Ascending aorta (tissue), 1 donor: ENCODE measurements around a stretch of chr3.

GRCh38 chr3:40310721-40311346 is 1.3 kb downstream of the EIF1B start:
- PRO-cap = no peak

DNA sequence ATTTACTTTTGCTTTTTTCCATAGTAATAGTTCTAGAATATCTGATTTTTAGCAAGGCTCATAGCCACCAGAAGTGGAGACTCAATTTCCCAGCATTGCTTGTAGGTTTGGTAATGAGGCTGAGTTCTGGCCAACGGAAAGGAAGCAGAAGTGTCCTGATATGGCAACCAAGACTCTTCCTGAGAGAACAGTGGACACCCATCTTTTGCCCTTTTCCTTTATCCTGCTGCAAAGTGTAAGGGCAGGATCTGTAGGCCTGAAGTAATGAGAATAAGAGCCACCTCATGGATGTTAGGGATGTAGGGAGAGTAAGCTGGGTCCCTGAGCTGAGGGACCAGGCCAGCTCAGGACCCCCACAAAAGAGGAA is 13.0 kb upstream of the RPL14 start:
- PRO-cap = no peak

GRCh38 chr3:40477623-40478310 is 845 bp downstream of the ZNF619 start:
- PRO-cap = no peak

DNA sequence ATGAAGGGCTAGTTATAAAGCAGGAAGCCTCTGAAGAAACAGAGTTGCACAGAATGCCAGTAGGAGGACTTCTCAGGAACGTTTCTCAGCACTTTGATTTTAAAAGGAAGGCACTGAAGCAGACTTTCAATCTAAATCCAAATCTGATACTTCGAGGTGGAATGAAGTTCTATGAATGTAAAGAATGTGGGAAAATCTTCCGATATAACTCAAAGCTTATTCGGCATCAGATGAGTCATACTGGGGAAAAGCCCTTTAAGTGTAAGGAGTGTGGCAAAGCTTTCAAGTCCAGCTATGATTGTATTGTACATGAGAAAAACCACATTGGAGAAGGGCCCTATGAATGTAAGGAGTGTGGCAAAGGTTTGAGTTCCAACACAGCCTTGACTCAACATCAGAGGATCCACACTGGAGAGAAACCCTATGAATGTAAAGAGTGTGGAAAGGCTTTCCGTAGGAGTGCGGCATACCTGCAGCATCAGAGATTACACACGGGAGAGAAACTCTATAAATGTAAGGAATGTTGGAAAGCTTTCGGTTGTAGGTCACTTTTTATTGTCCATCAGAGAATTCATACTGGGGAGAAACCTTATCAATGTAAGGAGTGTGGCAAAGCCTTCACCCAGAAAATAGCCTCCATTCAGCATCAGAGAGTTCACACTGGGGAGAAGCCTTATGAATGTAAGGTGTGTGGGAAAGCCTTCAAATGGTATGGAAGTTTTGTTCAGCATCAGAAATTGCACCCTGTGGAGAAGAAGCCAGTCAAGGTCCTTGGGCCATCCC is 7.5 kb downstream of the ZNF621 start:
- PRO-cap = no peak

DNA sequence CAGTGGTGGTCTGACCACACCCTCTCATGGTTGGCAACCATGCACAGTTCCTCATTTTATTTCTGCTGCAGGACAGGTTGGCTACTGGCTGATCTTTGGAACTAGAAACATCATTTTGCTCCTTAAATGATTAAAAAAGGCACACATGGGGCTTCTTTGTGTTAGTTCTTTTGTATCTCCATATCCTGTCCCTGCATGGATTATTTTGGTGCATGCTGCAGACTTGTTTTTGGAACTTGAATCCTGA is 99.0 kb downstream of the ZNF621 start:
- PRO-cap = no peak

DNA sequence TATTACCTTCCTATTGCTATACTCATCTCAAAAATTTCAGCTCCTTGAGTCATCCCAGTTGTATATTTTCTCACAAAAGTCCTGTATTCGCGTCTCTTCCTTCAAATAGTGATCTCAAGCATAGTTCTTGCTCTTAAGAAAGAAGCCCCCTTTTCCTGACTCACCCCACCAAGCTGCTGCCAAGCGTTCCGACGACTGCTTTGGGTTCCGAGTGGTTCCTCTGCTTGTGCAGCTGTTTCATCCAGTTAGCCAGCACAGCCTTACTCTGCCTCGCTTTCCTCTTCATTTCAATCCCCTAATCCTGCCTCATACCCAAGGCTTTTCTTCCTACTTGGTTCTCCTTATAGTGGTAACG is 260.9 kb downstream of the ZNF621 start:
- PRO-cap = no peak

DNA sequence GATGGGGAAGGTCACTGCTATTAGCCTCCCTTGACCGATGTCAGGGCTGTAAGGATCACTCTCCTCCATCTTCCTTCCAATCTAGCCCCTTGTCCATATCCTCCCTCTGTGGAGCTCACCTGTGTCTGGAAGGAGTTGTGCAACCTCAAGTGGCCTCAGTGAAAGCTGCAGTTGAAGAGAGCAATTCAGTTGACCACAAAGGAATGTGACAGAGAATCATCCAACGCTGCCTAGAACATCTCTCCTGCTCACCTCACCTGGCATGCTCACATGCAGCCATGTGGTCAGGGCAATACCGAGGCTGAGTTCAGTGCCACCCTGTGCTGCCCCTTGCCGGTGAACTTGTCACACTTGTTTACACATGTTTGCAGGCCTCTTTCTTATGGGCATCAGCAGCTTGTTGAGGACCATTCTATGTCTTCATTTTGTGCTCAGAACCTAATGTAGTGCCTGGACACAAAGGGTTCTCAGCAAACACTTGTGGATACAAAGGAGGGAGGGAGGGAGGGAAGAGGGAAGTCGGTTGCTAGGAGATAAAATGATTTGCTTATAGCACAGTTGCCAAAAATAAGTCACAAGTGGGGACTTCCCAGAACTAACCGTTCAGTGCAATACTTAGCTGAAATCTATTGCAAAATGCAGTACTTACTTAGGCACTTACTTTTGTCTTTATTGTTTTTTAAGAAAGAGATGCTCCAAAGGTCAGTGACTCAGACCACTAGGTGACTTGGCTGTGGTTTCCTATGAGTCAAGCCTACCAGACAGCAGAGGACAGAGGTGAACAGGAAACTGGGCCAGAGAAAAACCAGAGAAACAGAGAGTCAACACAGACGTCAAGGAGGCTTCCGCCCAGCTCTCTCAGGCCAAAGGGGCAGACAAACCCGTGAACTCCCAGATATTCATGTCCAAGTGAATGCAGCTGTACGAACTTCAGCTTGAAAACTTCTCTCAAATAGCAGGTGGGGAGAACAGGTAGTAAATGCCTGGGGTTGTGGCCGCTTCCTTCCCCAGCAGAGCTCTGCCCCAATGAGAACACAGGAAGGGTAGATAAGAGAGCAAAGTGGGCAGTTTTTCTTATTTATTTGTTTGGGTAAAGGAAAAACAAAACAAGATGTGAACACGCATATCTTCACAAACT is 227.8 kb upstream of the CTNNB1 start:
- PRO-cap = no peak

GRCh38 chr3:41210858-41211359 is 11.6 kb downstream of the CTNNB1 start:
- PRO-cap = no peak

GRCh38 chr3:41241498-41242616 is 42.6 kb downstream of the CTNNB1 start:
- PRO-cap = no peak

GRCh38 chr3:41243621-41244535 is 44.6 kb downstream of the CTNNB1 start:
- PRO-cap = no peak

GRCh38 chr3:41961321-41961916 is 484 bp downstream of the ULK4 start:
- PRO-cap = unidirectional peak, minus-strand start at chr3:41961517

GRCh38 chr3:42013308-42014157 is 51.6 kb upstream of the ULK4 start:
- PRO-cap = bidirectional peak, plus-strand start at chr3:42013690, minus-strand start at chr3:42013519

DNA sequence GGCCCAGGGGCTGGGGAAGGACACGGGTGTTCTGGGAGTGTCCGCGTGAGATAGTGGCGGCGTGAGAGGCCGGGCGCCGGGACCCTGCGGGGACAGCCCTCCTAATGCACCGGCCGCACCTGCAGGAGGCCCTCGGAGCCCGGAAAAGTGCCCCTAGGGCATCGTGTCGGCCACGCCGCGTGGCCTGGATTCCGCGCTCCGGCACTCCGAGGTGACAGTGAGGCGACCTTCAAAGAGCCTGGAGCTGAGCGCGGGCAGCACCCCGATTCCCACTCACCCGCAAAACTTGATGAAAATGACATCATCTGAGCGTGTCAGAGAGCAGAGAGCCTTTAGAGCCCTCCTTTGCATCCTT is 52.2 kb upstream of the ULK4 start:
- PRO-cap = no peak

DNA sequence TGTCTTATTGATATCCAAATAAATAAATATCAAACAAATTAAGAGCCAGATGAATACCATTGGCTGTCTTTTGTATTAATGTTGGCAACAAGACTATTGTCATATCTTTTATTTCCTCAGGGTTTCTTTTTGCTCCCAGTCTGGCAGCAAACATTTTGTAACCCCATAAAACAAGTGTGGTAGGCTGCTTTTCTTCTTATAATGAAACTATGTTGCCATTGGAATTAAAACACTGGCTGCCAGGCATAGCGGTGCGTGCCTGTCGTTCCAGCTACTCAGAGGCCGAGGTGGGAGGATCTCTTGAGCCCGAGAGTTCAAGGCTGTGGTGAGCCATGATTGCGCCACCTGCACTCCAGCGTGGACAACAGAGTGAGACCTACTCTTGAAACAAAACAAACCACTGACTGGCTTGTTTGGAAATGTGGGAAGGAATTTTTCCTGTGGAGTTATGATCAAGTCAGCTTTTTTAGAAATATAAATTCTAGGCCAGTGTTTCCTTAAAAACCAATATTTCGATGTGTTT is 58.6 kb upstream of the TRAK1 start:
- PRO-cap = no peak

DNA sequence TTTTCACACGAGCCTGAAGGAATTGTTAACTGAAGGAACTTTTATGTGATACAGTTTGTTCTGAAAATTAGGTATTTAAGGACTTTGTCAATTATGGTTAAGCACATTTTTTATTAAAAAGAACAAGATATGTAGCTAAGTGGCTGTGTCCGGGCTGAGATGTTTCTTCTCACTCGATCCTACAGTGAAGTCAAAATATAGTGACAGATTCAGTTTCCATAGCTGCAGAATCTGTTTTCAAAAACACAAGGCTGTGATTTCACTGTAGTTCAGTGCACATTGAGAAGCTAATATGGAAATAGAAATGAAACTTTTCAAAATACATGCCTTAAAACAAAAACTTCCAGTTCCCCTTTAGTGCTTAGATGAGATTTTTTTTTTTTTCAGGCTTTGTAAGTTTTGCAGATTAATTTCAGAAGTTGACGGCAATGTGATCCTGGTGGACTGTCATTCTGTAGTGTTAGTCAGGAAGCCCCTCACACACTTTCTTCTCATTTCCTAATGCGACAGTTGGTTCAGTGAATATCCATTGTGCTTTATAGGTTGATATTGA is 23.9 kb upstream of the TRAK1 start:
- PRO-cap = unidirectional peak, minus-strand start at position 169 of the sequence; unidirectional peak, minus-strand start at position 192 of the sequence

GRCh38 chr3:42195577-42196307 is 70.2 kb downstream of the CCK start:
- PRO-cap = no peak

DNA sequence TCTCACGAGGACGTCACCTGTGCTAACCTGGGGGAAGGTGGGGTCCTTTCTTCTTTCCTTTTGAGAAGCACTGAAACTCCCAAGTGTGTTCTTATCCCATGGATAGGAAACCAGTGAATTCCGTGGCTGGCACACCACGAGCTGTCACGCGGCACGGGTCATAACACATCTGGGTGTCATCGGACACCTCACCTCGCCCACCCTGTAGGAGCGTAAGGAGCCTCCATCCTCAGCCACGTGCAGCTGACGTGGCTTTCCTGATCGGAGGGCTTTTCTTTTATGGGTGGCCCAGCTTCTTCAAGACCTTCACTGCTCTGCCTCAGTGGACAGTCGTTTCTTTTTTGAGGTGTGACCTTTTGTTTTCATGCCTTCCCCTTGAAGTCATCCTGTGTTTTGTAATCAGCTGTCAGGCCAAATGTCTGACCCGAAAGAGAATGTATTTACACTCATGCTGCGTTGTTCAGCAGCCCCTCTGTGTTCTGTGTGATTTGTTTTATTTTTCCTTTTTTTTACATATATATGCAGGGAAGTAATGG is 41.9 kb downstream of the CCK start:
- PRO-cap = no peak

- PRO-cap = no peak
Measured at GRCh38 chr3:42369141-42369806, 41.1 kb downstream of the LYZL4 start.

DNA sequence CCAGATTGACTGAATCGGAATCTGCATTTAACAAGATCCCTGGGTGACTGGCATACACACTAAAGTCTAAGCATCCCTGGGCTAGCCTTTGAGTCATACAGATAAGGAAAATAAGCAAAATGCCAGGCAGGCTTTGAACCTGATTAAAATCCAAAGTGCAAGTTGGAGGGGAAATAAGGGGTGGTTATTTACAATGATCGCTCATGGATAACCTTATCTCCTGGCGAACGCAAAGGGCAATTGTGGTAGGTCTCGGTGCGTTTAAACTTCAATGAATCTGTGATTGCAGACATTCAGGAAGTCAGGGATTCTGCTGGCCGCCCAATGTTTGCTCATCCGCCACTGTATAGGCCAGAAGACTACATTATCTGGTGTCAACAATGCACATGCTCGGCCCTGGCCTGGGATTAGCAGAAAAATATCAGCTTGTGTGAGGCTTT is 11.8 kb upstream of the LYZL4 start:
- PRO-cap = no peak

DNA sequence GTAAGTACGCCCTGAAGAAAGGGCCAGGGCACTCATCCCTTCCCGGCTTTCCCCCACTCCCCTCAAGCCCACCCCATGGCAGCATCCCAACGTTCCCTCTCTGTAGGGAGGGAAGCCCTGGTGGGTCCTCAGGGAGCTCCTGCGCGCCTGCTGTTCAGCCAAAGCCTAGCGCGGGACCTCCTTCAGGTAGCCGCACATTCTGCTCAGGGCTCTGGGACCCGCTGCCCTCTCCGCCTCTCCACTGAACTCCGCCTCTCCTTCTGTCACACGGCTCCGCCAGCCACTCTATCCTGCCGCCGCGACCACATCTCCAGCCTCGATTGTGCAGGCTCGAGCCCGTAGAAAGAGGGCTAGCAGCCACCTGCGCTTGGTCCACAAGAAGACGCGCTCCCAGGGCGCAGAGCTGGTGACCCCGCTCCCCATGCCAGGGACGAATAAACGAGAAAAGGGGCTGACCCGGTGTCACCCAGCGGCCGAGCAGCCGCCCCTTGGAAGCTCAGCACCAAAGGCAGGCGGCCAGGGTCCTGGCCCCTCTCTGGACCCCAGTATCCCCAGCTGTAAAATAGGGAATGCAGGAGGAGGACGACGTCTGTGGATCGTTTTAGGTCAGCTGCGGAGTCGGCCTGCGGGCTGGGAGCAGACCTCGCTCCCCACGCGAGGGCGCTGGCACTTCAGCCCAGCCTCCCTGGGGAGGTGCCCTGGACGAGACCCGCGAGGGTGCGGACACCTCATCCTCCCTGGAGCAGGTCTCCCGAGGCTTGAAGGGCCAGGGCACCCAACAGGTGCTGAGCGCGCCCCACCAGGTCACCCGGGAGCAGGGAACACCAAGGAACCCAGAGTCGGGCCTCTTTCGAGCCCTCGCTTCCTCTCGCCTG is 1.0 kb upstream of the VIPR1 start:
- PRO-cap = no peak